GM12892 (cell line): ENCODE data around the genes TMEM79 and GLMP.

DNA sequence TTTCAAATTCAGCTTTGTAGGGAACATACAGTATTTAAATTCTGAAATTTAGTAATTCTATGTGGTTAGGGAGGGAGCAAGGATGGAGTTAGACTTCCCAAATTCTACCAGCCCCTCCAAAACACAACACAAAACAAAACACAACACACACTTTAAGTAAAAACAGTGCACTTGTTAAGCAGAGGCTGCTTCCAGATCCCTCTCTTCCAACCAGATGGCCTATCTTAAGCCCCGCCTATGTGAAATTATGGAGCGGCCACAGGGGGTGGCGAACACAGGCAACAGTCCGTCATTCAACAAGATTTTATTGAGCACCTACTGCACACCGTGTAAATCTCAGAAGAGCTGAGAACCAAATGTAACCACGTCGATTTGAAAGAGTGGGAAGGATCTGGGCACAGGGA lies 838 bp downstream of the UBQLN4 start:
- RRBS: no CpG with 5 or more reads among the region's 7 CpGs

GRCh38 chr1:156054482-156054706 lies 188 bp upstream of the LAMTOR2 start:
- RRBS: no CpG with 5 or more reads among the region's 14 CpGs

DNA sequence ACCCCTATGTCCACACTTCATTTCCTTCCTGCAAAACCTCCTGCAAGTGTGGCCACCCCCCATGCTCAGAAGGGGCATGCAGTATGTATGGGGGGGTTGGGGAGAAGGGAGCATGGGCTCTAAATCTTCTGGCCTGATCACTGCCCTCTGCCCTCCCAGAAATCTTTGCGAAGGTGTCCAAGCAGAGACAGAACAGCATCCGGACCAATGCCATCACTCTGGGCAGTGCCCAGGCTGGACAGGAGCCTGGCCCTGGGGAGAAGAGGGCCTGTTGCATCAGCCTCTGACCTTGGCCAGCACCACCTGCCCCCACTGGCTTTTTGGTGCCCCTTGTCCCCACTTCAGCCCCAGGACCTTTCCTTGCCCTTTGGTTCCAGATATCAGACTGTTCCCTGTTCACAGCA lies 9.0 kb downstream of the RAB25 start:
- RRBS: no CpG with 5 or more reads among the region's 2 CpGs

DNA sequence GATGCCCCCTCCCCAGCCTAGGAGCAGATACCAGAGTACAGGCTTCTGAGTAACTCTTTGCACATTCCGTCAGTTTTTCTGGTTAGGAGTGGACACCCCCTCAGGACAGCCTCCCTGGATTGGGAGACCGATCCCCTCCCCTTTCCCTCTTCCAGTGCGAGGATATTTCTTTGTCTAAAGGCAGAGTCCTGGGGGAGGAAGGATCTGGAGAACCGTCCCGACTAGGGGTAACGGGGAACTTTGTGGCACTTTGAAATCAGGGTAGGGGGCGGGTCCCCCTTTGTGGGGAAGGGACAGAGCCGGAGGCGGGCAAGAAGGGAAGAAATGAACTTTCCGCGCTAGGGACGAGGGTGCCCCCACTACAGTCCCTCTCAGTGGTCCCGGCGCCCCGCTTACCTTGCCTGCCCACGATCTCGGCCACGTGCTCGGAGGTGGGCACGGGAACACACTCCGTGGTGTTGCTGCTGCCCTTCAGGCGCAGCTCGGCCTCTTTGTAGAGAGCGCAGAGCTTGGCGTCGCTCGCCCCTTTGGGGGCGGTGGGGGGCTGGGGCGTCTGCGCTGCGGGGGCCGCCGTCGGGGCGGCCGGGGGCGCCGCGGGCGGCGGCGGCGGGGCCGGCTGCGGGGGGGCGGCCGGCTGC lies 997 bp downstream of the MEX3A start:
- RRBS: 21% methylated on average over 4 of the region's 47 CpGs

GRCh38 chr1:156096966-156097580 lies 14.8 kb upstream of the MEX3A start:
- RRBS: no CpG with 5 or more reads among the region's 12 CpGs

DNA sequence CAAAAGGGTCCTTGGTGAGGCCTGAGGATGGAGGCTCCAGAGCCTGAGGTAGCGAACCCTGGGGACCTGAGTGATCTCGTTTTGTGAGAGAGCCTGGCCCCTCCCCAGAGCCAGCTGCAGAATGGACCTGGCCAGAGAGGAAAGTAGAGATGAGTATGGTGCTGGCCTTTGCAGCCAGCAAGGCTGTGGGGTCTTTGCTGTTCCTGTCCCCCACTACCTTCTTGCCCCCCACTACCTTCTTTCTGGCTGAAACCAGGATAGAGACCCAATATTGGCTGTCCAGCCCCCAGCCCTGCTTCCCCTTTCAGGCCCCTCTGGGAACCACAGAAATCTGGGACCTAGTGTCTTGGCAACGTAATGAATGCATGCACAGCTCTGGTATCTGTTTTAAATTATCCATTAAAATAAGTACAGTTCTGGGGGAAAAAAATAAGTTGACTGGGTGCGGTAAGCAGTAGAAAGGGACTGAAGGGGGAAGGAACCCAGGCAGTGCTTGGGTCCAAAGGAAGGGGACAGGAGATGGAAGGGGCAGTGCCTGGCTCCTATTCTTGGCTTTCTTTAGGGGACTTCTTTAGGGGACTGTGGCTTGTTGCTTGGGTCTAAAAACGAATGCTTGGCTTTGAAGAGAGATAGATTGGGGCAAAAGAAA lies 979 bp upstream of the LMNA start:
- RRBS: no CpG with 5 or more reads among the region's 5 CpGs

GRCh38 chr1:156114057-156114651 lies 357 bp upstream of the LMNA start:
- RRBS: no CpG with 5 or more reads among the region's 10 CpGs

DNA sequence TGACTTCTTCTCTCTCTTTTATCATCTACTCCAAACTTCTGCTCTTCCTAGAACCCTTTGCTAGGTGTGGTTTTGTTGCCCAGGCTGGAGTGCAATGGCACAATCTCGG lies 1.9 kb downstream of the LMNA start:
- RRBS: no CpG with 5 or more reads among the region's 1 CpG

- RRBS: no CpG with 5 or more reads among the region's 6 CpGs
These were observed 16.0 kb downstream of the LMNA start for GRCh38 chr1:156130539-156130965.

- RRBS: no CpG with 5 or more reads among the region's 1 CpG
These were observed 18.0 kb downstream of the LMNA start for GRCh38 chr1:156132563-156132869.

DNA sequence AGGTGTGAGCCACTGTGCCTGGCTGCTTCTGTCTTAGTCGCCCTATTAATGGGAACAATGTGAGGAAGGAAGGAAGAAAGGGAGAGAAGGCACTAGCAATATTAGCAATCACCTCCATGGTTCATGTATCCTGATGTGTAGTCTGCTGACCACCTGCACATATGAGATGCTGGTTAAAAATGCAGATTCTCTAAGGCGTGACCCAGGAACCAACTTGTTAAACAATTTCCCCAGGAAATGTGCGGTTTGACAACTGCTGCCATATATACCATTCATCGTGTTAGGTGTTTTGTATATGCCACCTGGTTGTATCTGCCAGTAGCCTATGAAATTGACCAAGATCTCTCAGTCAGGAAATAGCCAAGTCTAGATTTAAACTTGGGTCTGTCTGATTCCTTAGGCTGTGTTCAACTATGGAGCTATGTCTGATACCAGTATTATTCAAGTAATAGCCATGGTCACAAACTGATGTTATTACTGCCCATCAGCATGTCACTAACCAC lies 4.1 kb downstream of the SEMA4A start:
- RRBS: no CpG with 5 or more reads among the region's 4 CpGs

DNA sequence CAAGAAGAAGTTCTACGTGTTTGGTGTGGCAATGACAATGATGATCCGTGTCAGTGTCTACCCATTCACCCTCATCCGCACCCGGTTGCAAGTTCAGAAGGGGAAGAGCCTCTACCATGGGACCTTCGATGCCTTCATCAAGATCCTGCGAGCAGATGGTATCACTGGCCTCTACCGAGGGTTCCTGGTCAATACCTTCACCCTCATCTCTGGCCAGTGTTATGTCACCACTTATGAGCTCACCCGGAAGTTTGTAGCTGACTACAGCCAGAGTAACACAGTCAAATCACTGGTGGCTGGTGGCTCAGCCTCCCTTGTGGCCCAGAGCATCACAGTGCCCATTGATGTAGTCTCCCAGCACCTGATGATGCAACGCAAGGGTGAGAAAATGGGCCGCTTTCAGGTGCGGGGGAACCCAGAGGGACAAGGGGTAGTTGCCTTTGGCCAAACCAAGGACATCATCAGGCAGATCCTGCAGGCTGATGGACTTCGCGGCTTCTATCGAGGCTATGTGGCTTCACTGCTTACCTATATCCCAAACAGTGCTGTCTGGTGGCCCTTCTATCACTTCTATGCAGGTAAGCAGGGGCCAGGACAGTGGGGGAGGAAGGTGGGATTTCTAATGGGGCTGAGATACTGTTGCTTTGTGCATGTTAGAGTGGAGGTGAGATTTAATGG lies 6.1 kb downstream of the SLC25A44 start:
- RRBS: no CpG with 5 or more reads among the region's 14 CpGs

DNA sequence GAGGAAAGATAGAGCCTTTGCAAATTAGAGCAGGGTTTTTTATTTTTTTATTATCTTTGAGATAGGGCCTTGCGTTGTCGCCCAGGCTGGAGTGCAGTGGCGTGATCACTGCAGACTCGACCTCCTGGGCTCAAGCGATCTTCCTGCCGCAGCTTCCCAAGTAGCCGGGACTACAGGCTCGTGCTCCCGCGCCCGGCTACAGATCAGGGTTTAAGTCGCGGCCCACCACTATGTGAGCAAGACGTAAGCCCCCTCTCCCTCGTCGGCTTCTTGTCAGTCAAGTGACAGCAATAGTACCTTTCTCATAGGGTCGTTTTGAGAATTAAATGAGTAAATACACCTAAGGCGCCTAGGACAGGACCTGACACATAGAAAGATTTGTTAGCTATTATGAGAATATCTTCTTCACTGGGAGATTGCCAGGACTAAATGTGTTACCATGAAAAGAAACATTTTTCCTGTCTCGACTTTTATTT lies 663 bp downstream of the PMF1 start:
- RRBS: no CpG with 5 or more reads among the region's 19 CpGs

- RRBS: no CpG with 5 or more reads among the region's 15 CpGs
These were observed 1.5 kb downstream of the PMF1 start for GRCh38 chr1:156214135-156214892.

DNA sequence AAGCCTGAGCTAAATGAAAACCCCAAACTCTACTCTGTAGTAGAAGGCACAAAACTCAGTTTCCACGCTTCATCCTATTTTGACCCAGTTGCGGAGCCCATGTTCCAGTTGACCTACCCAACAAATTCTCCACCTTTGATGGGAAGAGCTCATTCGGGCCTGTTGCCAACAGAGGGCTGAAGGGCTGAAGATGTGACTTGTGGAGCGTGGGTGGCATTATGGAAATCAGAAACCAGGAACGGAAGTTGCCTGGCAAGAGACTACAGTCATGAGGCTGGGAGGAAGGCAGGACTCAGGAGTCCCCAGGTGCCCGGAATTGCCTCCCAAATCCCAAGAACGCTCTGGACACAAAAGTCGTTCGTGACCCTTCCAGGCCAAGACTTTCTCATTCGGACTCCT lies 950 bp downstream of the SMG5 start:
- RRBS: no CpG with 5 or more reads among the region's 10 CpGs

DNA sequence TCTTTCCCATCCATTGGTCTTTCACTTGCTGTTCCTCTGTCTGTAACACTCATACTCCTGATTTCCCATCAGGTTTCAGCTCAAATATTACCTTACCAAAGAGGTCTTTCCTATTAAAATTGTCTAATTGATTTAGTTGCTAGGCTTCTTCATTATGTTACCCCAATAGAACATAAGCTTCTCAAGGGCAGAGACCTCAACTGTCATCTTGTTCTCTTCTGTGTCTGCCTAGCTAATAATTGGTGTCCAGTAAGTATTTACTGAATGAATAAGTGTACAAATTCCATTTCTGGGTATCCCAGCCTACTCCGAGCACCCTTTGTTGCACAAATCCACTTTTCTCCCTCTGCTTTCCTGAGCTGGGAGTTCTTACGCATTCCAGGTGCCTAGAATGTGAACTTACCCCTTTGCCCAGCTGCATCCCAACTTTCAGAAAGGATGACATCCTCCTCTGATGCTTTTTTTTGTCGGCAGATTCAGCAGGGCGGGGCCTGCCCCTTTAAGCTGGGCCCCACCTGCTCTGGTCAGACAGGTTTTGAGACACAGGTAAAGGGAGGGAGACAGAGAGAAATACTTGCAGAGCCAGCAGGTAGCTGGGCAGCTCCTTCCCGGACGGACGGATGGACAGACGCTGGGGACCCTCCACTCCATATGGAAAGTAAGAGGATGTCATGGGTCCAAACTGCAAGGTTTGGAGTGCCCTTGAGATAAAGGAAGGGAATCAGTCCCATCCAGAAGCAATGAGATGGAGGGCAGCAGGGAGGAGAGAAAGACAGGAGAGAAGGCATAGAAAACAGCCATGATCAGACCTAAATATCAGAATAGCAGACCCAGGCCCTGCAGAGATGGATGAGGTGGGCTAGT lies at the start of gene TMEM79:
TMEM79 (plus strand) TSS at position 577 of the 864 bp plus-strand sequence.
- RRBS: no CpG with 5 or more reads among the region's 8 CpGs

- RRBS: no CpG with 5 or more reads among the region's 14 CpGs
These were observed at the start of gene GLMP for GRCh38 chr1:156295494-156295866. Gene GLMP (minus strand): TSS chr1:156295679.

- RRBS: under 1% methylated on average over 17 of the region's 73 CpGs
These were observed 52.4 kb downstream of the RHBG start for GRCh38 chr1:156421056-156422068.

DNA sequence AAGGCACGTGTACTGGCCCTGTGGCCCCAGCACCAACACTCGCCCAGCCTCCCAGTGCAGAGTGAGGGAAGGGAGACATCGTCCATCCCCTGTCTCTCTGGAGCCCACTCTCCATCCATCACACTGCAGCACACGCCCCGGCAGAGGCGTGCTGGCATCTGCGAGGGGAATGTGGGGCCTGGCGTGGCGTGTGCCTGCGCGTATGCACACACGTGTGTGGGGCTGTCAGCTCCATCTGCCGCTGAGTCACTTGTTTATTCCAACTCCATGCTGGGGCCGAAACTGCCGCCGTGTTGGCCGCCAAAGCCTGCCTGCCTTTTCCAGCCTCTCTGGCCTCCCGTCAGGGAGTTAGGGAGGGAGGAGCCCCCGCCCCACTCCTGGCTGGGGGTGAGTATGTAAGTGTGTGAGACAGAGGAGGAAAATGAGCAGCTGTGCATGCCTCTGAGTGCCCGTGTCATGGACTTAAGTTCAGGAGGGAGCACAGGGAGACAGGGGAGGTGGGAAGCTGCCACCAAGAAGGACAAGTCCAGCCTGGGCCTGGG lies 25.0 kb downstream of the MEF2D start:
- RRBS: no CpG with 5 or more reads among the region's 20 CpGs

GRCh38 chr1:156476894-156477481 lies 23.6 kb downstream of the MEF2D start:
- RRBS: no CpG with 5 or more reads among the region's 7 CpGs